SK-N-MC (cell line): Measurements from ENCODE around the genes TWF2, DNAH1 and SEMA3G.

DNA sequence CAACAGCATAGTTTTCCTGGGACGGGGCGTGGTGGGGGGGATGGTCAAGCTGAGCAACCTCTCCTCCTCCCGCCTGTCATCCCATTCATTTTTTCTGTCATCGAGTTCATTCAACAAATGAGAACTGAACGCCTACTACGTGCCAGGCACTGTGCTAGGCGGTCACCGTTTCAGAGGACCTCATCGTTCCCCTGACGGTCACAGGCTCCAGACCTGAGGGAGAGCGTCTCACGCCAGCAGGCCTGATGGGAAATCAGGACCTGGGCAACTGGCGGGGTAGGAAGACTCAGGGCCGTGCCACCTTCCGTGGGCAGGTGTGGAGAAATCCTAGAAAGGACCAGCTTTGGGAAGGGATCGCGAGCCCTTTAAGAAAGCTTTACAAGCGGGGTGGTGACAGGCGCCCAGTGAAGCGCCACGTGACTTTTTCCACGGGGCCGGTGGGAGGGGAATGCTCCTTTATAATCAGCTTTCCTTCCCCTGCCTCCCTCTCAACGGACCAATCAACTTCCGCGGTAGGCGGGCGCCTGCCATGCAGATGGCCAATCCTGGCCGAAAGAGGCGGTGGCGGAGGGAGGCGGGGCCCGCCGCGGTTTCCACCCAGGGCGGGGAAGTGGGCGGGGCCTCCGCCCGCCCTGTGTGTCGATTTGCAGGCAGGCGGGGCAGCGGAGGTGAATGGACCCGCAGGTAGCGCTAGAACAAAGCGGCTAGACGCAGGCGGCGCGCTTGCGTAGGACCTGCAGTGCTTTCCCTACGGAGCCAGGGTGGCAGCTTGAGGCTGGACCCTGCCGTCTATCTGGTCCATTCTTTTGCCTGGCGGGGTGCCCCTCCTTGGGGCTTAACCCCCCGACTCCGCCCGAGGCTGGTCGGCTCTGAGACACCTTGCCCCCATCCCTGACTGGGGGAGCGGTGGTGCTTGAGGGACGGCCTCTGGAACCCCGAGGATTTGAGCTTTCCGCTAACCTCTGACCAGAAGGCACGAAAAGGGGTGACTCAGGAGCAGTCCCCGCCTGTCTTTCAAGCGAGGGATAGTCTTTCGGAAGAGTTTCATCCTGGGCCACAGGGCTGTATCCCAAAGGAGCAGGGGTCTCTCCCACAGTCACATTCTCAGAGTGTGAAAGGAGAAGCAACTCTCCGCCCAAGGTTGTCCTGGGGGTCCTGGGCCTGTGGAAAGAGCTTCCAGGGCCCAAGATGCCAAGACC is 937 bp upstream of the DUSP7 start:
- RRBS: no CpG with 5 or more reads among the region's 66 CpGs

- RRBS: 40% methylated on average over 6 of the region's 10 CpGs
Measured at GRCh38 chr3:52067947-52068273, 11.5 kb upstream of the DUSP7 start.

GRCh38 chr3:52130960-52131426 is 23.2 kb downstream of the POC1A start:
- RRBS: no CpG with 5 or more reads among the region's 11 CpGs

GRCh38 chr3:52176711-52177413 is 21.1 kb upstream of the ALAS1 start:
- RRBS: no CpG with 5 or more reads among the region's 13 CpGs

DNA sequence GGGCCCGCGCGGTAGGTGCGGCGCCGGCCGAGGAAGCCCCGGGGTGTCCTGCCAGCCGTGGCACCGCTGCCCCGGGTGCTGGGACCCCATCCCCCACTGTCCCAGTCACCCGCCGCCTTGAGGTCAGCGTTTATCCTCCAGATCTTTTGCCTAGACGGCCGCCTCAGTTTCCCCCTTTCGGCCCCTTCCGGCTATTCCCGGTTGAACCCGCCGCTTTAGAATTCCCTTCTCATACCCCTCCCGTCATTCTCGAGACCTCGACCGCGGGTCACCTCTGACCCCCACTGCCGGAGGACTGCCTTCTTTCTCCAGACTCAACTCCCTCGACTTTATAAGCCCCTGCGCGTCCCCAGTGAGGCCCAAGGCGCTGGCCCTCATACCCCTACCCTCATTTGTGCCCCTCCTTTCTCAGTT is 307 bp downstream of the ALAS1 start:
- RRBS: 2% methylated on average over 11 of the region's 31 CpGs

DNA sequence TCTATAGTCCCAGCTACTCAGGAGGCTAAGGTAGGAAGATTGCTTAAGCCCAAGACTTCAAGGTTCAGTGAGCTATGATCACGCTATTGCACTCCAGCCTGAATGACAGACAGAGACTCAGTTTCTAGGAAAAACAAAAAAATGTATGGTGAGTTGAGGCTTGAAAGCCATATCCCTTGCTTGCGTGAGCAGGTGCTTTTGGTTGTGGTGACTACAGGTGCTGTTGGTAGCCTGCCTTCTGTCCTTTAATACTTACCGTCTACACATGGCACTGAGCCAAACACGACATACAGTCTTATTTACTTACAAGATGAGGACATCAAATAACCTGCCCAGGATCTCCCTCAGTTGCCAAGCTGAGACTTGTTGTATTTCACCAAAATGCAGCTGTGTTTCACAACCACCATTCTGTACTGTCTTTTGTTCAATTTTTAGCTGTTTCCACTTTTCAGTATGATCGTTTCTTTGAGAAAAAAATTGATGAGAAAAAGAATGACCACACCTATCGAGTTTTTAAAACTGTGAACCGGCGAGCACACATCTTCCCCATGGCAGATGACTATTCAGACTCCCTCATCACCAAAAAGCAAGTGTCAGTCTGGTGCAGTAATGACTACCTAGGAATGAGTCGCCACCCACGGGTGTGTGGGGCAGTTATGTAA is 6.4 kb downstream of the ALAS1 start:
- RRBS: no CpG with 5 or more reads among the region's 10 CpGs

- RRBS: no CpG with 5 or more reads among the region's 18 CpGs
Measured at GRCh38 chr3:52211183-52211786, 13.3 kb downstream of the ALAS1 start.

DNA sequence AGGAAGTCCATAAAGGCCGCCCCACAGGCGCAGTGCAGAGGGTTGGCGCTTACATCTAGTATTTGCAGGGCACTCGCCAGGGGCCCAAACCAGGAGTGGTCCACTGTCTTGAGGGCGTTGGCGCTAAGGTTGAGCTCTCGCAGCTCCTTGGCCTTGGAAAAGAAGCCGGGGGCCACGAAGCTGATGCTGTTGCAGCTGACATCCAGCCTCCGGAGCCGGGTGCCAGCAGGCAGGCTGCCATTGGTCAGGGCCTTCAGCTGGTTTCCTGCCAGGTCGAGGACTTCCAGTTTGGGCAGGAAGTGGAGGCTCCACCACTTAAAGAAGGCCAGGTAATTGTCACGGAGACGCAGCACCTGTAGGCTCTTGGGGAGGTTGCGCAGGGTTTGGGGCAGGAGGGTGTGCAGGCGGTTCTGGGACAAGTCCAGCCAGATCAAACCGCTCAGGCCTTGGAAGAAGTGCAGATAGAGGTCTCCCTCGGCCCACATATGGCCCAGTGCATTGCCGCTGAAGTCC is 3.4 kb downstream of the TLR9 start:
- RRBS: 83% methylated on average over 1 of the region's 19 CpGs

GRCh38 chr3:52238125-52238774 is 708 bp downstream of the TWF2 start:
- RRBS: no CpG with 5 or more reads among the region's 11 CpGs

DNA sequence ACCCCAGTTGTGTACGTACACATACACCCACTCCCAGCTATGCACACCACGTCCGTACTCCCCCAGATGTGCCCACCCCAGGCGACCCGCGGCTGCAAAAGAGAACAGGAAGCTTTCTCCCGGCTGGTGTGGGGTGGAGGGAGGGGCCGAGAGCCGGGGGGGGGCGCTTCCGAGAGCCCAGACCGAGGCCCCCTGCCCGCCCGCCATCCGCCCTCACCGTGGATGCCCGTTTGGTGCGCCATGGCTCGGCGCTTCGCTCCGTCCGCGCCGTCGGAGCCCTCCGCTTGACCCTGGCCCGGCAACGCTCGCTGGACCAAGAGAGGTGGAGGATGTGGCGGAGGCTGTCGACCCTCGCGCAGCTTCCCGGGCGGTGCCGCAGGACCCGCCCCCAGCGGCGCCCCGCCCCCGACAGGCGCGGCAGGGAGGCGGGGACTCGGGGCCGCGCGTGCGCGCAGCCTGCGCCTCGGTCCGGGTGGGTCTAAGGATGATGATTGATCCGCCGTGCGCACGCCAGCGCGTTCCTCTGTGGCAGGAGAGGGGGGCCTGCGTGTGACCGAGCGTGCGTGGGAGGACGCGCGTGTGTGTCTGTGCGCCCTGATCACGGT is at the start of gene TWF2:
TSS of gene TWF2 (minus strand) at position 384 of the 605 bp plus-strand sequence.
- RRBS: 1% methylated on average over 13 of the region's 69 CpGs

DNA sequence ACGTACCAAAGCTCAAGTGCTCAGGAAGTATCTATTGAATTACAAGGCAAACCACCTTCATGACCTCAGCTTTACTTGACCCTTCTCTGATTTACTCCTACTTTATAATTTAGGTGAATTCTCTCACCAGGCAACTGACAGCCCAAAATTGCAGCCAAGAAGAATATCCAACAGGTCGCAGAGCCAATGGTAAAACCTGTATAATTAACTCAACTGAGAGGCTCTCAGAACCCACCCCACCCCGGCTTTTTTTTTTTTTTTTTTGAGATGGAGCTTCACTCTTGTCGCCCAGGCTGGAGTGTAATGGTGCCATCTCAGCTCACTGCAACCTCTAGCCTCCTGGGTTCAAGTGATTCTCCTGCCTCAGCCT is 7.1 kb downstream of the PPM1M start:
- RRBS: no CpG with 5 or more reads among the region's 4 CpGs

DNA sequence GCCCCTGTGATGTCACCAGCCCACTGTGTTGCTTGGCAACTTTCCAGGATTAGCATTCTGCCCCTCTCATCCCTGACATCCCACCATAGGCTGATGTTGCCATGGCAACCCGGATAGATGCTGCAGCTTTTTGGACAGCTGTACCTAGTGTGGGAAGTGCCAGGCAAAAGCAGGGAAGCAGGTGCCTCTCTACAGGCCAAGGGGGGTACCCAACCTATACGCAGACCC is at the start of gene DNAH1:
TSS of gene DNAH1 (plus strand) at position 201 of the 228 bp plus-strand sequence.
- RRBS: no CpG with 5 or more reads among the region's 2 CpGs

DNA sequence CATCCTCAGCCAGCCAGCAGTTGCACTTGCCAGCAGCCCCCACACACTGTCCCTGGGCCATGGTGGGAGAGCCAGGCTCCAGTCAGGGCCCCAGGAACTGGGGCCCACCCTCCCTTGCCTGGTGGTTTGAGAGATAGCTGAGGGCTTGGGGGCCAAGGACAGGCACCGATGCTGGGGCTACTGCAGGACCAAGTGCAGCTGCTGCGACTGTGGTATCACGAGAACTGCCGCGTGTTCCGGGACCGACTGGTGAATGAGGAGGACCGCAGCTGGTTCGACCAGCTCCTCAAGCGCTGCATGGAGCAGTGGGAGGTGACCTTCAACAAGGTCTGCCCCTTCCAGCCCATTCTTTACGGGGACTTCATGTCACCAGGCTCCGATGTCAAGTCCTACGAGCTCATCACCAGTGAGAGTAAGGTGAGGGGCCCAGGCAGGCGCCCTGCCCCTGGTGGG is 30.1 kb downstream of the BAP1 start:
- RRBS: no CpG with 5 or more reads among the region's 14 CpGs

- RRBS: no CpG with 5 or more reads among the region's 23 CpGs
Measured at GRCh38 chr3:52402762-52403638, 6.8 kb downstream of the BAP1 start.

DNA sequence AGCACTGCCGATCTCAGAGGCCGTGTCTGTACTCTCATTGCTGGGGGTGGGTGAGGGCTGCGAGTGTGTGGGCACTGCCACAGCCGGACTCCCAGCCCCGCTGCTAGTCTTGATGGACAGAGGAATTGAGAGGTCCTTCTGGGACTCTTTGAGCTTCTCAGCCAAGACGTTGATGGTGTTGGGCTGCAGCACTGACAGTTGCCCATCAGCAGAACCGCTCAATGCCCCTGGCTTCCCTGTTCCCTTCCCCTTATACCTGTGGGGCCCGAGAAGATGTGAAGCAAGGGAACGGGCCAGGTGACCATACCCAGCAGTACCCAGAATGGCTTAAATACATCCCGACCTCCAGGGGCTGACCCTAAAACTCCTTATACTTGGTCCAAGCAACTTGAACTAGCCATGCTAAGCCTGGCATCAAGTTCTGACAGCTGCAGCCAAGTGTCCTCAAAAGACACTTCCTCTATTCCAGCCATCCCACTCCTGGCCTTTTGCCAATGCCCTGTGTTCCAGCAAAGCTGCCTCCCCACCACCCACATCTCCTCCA is 6.1 kb downstream of the BAP1 start:
- RRBS: no CpG with 5 or more reads among the region's 10 CpGs

DNA sequence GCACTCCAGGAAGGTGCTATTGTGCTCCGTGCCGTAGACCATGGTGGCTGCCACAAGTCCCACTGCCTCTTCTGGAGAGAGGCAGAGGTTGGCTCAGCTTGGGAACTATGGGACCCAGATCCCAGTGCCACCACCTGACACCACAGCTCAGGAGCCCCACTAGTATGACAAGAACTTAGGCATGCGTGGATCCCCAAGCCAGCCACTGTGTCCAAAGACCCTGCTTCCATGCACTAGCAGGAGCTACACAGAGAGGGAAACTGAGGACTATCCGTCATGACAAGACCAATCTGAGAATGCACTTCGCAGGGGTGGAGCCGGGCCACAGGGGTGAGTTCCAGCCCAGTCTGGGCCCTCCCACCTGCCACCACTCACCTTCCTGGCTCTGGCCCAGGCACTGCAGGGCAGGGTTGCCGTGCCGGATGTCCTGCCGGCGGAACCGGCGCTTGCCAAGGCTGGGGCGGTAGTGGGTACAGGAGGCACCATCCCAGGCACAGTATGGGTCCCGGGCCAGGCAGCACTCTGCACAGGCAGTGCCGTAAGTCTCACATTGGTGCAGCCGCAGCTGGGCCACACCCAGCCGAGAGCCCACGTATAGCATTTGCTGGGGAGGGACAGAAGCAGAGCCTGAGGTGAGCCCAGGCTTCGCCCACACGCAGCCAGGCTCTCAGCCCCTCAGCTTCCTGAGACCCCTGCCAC is 7.2 kb downstream of the SEMA3G start:
- RRBS: 87% methylated on average over 7 of the region's 20 CpGs

- RRBS: no CpG with 5 or more reads among the region's 32 CpGs
Measured at GRCh38 chr3:52444673-52445504, at the start of gene SEMA3G. SEMA3G (minus strand) TSS chr3:52445103.

- RRBS: no CpG with 5 or more reads among the region's 20 CpGs
Measured at GRCh38 chr3:52481863-52482476, 13.2 kb upstream of the STAB1 start.

- RRBS: 67% methylated on average over 6 of the region's 23 CpGs
Measured at GRCh38 chr3:52490928-52491508, 4.1 kb upstream of the STAB1 start.

GRCh38 chr3:52547238-52548116 is 11.1 kb downstream of the UQCC5 start:
- RRBS: no CpG with 5 or more reads among the region's 7 CpGs